ENCODE measurements around a stretch of chr11.

- PRO-cap, 2 experiments = no peak in any of the 2 experiments
- RAMPAGE, long total RNA, 4 experiments = no peak in any of the 4 experiments
These were observed 15.0 kb upstream of the C11orf91 start for GRCh38 chr11:33715673-33716031.

DNA sequence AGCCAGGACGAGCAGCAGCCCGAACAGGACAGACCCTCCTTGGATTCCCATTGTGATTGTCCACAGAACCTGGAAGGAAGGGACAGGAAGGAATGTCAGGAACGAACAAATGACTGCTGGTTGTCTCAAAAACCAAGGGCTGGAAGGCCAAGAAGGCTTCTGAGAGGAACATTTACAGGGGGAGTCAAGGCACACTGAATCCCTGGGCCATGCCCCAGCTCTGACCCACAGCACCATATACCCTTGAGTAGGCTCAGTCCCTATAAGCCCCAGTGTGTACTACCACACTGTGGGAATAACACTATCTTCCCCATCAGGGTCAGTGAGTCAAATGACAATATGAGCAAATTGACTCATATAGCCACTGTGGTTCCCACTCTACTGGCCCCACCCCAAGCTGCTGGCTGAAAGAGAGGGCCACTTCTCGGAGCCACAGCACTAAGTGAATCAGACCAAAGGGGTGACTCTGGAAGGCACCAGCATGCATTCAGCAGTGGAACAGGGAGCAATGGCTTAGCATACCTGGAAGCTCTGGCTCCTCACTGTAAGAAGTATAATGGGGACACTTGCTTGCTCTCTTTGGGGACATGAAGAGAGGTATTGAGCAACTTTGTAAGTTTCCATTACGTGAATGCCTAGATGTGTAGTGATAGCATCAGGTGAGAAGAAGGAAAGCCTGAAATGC is 13.7 kb downstream of the CD59 start:
- PRO-cap, 2 experiments = peak in 1 of 2 experiments; most common plus-strand start position 450 of the sequence (in 1)
- RAMPAGE, long total RNA, 4 experiments = no peak in any of the 4 experiments

DNA sequence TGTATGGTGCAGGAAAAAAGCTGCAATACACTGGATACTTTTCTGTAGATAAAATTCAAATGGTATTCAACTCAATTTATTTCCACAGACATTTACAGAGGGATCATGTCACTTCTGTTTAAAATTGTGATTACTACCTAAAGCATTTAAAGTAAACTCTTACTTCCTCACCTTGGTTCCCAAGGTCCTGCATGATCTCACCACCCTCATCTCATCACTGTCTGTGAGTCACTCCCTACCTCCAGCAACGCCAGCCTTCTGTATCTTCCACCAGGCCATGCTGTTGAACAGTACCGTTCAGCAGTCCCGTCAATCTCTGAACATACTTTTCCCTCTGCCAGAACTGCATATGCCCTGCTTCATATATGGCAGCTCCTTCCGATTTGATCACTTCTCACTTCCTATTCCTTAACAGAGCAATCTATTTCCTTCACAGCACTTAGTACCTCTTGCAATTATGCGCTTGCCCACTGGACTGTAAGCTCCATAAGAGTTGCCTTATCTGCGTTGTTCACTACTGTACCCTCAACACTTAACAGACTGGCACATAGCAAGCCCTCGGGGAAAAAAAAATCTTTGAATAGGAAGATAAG is 2.0 kb downstream of the FBXO3 start:
- PRO-cap, 2 experiments = no peak in any of the 2 experiments
- RAMPAGE, long total RNA, 4 experiments = no peak in any of the 4 experiments

DNA sequence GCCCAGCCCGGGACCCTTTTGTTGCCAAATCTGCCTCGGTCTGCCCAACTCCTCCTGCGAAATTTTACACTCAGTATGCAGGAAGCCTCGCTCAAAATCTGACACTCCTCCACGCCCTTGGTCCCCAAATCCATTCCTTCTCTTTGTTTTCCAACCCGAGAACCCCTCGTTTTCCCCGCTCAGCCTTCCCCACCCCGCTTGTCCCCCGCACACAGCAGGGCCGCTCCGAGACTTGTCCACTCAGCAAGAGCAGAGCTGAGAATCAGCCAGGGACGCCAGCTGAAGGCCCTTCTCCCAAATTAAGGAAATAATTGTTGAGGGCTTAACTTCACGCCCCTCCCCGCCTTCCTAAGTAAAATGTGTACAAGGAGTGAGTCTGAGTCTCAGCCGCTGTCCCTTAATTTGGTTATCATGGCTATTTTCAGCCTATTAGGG is 461 bp upstream of the FBXO3 start:
- PRO-cap, 2 experiments = no peak in any of the 2 experiments
- RAMPAGE, long total RNA, 4 experiments = no peak in any of the 4 experiments

DNA sequence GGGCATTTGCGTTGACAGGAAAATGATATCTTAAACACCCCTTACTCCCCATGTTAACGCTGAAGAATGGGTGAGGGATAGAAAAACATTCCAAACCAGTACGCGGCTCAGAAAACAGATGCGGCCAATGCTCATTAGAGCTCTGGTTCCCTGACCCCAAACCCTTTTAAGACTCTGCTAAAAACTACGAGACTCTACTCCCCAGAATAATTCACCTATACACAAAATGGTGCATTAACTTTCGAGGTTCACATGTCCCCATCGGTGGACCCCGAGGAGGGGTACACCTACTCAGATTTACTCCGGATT is 23.5 kb downstream of the LMO2 start:
- PRO-cap, 2 experiments = peak in 1 of 2 experiments; most common plus-strand start position 110 of the sequence (in 1)
- RAMPAGE, long total RNA, 4 experiments = no peak in any of the 4 experiments

DNA sequence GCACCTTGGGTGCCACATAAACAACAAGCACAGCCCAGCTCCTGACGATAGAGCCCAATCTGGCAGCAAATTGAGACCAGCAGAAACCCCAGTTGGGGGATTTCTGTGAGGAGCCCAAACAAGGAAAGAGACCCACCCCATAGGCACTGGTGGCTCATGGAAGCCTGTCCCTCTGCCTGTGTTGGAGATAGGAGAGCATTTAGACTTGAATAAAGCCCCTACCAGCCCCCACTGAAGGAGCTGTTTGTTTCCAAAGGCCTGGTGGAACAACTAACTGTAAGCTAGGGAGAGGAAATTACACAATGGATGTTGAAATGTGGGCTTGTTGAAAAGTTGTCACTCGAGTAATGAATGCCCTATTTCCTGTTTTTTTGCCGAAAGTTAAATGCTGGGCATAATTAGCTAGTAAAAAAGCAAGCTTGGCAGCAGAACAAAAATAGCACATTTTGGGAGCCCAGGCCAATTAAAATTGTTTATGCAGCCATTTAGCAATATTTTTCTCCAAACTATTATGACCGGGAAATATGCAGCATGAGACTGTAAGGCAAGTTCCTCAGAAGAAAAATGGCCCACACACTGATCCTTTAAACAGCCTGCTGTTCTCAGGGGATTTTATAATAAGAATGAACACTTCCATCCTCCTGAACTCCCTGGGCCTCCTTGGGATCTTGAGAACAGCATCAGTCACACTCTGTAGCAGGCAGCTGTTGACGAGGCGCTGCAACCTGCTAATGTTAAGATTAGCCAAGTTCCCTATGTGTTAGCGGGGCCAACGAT is 38.5 kb upstream of the LMO2 start:
- PRO-cap, 2 experiments = peak in 1 of 2 experiments; most common plus-strand start position 512 of the sequence (in 1); most common minus-strand start position 272 of the sequence (in 1)
- RAMPAGE, long total RNA, 4 experiments = no peak in any of the 4 experiments

DNA sequence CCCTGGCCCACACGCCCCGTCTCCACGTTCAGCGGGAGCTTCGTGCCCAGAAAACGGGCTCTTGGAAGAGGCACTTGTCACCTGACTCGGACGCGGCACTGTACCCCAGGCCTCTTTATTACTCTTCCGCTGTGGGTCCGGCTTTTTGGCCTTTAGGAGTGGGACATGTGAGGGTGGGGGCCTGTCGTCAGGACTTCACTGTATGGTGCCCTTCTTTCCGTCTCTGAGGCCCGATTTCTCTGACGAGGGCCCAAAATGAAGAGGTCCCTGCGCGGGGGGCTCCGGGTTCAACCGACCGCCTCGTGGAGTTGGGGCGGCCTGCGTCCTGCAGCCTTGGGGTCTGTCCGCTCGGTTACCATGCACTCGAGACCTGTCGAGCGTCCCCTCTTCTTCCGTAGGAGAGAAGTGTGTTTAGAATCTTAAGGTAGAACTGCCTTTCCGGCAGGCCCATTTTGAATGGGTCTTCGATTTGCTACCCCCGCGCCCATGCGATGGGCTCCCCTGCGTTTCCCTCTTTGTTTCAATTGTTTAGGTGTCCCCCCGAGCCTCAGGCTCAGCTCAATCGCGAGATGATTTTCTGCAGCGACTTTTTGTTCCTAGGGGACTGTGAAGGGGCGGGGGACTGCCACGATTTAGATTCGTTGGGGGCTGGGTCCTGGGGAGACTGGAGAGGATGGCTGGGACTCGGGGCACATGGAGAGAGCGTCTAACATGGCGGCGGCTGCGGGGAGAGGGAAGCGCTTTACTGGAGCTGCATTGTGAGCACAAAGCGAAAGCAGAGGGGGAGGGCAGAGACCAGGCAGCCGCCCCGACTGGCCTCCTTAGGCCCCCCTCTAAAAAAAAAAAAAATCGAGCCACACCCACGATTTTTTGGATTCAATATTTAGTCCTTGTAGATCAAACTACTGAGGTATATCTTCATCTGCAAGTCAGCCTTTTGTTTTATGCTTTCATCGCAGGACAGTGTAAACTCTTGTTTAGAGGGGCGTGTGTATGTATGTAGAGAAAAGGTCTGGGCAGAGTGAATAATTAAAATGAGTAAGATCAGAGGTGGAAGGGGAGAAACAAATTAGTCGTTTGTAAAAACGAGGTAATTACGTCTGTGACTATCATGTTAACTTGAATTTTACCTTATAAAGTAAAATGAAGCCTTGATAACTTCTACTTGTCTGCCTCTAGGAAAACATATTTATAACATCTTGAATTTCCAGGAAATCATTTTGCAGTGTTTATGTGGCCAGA is 1.7 kb downstream of the CAPRIN1 start:
- PRO-cap, 2 experiments = peak in 2 of 2 experiments; most common plus-strand start position 772 of the sequence (in 1); most common minus-strand start position 744 of the sequence (in 2)
- RAMPAGE, long total RNA, 4 experiments = start-site peak on the plus strand in 1 of 4 experiments, centred at position 658 of the sequence, 9 reads per replicate

DNA sequence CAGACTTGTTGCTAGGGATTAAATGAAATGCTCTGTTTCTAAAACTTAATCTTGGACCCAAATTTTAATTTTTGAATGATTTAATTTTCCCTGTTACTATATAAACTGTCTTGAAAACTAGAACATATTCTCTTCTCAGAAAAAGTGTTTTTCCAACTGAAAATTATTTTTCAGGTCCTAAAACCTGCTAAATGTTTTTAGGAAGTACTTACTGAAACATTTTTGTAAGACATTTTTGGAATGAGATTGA is 7.6 kb upstream of the NAT10 start:
- PRO-cap, 2 experiments = no peak in any of the 2 experiments
- RAMPAGE, long total RNA, 4 experiments = no peak in any of the 4 experiments

GRCh38 chr11:34275578-34275913 is 82.3 kb downstream of the ABTB2 start:
- PRO-cap, 2 experiments = no peak in any of the 2 experiments
- RAMPAGE, long total RNA, 4 experiments = no peak in any of the 4 experiments

- PRO-cap, 2 experiments = no peak in any of the 2 experiments
- RAMPAGE, long total RNA, 4 experiments = no peak in any of the 4 experiments
These were observed 44.8 kb downstream of the ABTB2 start for GRCh38 chr11:34313098-34313370.

- PRO-cap, 2 experiments = no peak in any of the 2 experiments
- RAMPAGE, long total RNA, 4 experiments = no peak in any of the 4 experiments
These were observed 41.1 kb downstream of the ABTB2 start for GRCh38 chr11:34316739-34317141.

GRCh38 chr11:34317165-34317517 is 40.7 kb downstream of the ABTB2 start:
- PRO-cap, 2 experiments = no peak in any of the 2 experiments
- RAMPAGE, long total RNA, 4 experiments = no peak in any of the 4 experiments

- PRO-cap, 2 experiments = no peak in any of the 2 experiments
- RAMPAGE, long total RNA, 4 experiments = no peak in any of the 4 experiments
These were observed 50.1 kb upstream of the EHF start for GRCh38 chr11:34570827-34571187.

DNA sequence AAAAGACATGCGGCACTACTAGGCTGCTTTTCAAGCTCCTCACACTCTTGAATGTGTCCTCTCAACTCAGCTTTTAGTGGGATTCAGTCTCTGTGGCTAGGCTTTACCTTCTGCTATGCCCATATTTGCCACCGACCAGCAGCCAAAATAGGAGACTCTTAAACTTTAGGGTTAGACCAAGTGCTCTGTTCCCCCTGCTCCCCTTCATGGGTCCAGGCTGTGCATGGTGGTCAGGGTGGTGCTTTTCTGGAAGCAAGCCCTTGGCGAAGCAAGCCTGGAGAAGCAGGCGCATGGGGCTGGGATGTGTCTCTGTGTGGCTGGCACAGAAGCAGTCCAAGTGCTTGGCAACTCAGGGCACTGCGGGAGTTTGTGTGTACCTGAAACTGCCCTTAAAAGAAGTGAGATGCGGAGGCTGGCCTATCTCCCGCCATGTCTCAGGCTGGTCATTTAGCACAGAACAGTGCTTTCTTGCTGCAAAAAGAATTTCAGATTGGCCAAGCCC is 16.2 kb downstream of the EHF start:
- PRO-cap, 2 experiments = no peak in any of the 2 experiments
- RAMPAGE, long total RNA, 4 experiments = no peak in any of the 4 experiments

GRCh38 chr11:34783823-34784235 is 132.3 kb downstream of the APIP start:
- PRO-cap, 2 experiments = no peak in any of the 2 experiments
- RAMPAGE, long total RNA, 4 experiments = no peak in any of the 4 experiments

- PRO-cap, 2 experiments = no peak in any of the 2 experiments
- RAMPAGE, long total RNA, 4 experiments = no peak in any of the 4 experiments
These were observed 168 bp downstream of the PDHX start for GRCh38 chr11:34916749-34916823.

DNA sequence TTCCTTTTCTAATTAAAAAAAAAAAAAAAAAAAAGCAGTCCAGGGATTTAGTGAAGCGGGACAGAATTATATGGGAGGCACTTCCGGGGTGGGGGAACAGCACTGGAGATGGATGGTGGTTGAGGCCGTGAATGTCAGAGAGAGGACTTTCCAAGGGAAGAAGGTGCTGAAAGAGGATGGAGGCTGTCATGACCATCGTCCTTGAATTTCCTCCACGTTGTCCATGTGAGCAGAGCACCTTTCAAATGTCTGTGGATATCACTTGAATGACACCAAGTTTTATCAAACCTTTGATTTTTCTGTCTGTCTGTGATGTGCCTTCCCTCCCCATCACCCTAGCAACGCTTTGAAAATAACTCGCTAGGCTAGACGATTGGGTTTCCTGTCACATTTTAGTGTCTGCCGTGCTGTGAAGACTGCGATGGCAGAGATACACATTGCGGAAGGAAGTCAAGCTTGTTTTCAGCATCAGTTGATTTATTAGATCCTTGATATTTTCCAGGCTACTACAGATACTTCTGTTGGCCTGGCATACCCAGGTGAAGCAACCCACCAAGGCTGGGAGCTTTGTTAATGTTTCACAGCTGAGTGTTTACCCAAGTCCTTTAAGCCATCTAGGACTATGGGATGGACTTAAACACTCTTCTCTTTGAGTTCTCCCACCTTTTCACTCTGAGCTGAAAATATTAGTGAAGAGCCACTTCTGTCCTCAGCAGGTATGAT is 93.8 kb upstream of the CD44 start:
- PRO-cap, 2 experiments = no peak in any of the 2 experiments
- RAMPAGE, long total RNA, 4 experiments = no peak in any of the 4 experiments

GRCh38 chr11:35106540-35107134 is 32.3 kb upstream of the CD44 start:
- PRO-cap, 2 experiments = no peak in any of the 2 experiments
- RAMPAGE, long total RNA, 4 experiments = no peak in any of the 4 experiments

DNA sequence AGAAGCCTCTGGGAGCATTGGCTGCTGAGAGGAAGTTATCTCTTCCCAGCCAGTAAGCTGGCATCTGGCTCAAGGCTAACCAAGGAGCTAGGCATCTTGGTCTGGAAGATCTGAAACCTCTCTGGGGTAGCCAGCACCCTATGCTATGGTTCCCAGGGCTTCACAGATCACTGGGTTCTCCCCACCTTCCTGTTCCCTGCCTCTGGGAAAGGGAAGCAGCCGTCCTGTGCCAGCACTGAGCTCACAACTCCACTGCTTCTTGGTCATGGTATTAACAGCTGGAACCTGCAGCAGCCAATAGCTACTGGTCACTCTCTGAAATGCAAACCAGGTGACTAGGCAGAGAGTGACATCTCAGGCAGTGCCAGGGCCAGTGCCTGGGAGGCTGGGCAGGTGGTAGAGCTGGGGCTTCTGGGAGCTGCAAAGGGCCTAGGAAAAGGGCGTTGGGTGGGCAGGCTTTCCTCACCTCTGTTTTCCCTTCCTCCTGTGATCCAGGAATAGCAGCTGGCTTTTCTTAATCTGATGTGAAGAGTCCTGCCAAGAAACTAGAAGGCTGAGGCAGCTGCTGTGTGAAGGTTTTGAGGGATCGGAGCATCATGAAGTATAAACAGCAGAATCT is 22.3 kb upstream of the CD44 start:
- PRO-cap, 2 experiments = no peak in any of the 2 experiments
- RAMPAGE, long total RNA, 4 experiments = no peak in any of the 4 experiments

DNA sequence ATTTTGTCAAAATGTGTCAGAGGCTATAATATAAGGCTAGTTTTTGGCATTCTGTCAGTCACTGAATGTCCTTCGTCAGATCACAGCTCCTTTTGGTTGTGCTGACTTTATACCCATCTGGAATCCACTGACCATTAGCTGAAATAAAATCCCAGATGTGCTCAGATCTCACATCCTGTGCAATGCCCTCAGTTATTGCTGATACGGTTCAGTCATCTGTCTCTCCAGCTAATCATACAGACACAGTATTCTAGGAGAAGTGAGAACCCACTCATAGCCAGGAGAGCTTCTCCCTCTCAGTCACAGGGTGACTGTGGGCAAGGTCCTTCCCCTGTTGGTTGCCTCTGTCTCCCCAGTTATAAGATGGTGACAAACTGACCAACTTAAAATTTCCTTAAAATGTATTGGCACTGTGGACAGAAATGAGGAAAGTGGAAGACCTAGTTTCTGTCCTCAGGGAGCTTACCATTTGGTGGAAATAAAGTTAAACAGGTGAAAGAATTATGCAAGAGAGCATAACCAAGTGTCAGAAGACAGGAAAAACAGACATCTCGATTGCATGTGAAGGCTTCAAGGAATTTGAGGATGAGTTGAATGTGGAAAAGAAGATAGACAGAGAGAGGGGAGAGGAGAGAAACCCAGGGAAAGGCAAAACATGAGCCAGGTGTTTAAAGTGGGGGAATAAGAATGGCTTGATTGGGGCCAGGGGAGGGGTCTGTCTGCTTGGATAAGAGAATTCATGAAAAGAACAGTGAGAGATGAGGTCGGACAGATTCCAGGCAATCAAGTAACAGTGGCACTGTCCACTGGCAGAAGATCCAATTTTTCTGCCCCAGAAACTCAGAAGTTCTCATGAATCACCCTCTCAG is 11.8 kb downstream of the CD44 start:
- PRO-cap, 2 experiments = no peak in any of the 2 experiments
- RAMPAGE, long total RNA, 4 experiments = start-site peak on the plus strand in 1 of 4 experiments, centred at positions 395 to 518 of the sequence, 11 to 12 reads per replicate

Measured in upper lobe of left lung (tissue), 5 donors.